ENCODE measurements around a stretch of chr22.

DNA sequence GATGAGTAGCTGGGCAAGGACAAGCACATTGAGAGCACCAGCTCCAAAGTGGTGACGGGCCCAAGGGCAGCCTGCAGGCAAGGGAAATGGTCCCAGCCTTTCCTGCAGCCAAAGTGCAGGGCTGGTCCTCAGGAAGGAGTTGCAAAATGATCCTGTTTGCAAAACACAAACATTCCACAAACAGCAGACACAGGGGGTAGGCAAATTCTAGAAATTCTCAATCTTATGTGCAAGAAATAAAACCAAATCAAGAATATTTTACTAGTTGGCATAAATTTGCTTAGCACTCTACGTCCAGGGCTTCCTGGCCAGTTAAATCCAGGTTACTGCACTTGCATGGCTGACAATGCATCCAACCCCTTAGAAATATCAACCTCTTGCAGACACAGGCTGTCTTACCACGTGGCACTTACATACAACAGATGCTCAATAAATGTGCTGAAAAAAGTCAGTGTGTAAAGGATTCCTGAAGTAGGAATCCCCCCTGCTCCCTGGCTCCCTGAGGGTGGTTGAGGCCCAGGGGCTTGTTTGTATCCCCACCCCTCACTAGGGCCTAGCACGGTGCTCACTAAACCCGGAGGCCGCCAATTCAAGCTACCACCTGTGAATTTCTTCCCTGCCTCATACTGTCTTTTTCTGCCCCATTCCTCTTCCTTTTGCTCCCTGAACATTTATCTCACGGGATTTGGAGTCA lies 32.1 kb downstream of the MICAL3 start:
- PRO-cap = no peak
- RRBS, 2 experiments = no CpG with 5 or more reads among the region's 7 CpGs

GRCh38 chr22:17999798-18000958 lies 24.2 kb downstream of the MICAL3 start:
- PRO-cap = no peak
- RRBS, 2 experiments = 1 to 3% methylated on average over 33 to 36 of the region's 57 CpGs

- PRO-cap = no peak
- RRBS, 2 experiments = no CpG with 5 or more reads among the region's 10 CpGs
Observed at GRCh38 chr22:18055824-18056721, 21.7 kb upstream of the PEX26 start.

DNA sequence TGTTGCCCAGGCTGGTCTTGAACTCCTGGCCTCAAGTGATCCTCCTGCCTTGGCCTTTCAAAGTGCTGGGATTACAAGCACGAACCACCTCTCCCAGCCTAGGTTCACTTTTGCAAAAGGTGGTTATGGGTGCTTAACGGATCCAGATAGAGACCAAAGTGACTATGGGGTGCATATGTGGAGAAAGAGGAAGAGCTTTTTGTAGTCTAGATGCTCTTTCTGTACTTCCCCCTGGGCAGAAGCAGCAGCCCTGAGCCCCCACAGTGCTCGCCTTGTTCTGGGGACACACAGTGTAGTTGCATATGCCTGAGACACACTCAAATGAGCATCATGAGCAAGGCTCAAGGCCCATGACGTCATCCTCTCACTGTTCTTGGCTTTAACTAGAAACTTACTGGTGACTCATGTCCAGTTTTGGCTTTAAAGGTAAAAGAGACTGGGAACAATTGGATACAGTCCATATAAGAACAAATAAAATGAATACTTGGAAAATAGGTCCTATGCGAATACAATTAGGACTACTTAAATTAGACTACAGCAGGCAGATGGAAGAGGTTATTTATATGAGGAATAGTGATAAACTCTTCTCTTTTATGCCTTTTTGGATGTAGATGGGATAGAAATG lies 20.2 kb upstream of the PEX26 start:
- PRO-cap = no peak
- RRBS, 2 experiments = no CpG with 5 or more reads among the region's 5 CpGs

GRCh38 chr22:18101429-18102326 lies 8.9 kb upstream of the TUBA8 start:
- PRO-cap = no peak
- RRBS, 2 experiments = no CpG with 5 or more reads among the region's 6 CpGs

GRCh38 chr22:18119608-18120188 lies 9.1 kb downstream of the TUBA8 start:
- PRO-cap = no peak
- RRBS, 2 experiments = no CpG with 5 or more reads among the region's 14 CpGs

DNA sequence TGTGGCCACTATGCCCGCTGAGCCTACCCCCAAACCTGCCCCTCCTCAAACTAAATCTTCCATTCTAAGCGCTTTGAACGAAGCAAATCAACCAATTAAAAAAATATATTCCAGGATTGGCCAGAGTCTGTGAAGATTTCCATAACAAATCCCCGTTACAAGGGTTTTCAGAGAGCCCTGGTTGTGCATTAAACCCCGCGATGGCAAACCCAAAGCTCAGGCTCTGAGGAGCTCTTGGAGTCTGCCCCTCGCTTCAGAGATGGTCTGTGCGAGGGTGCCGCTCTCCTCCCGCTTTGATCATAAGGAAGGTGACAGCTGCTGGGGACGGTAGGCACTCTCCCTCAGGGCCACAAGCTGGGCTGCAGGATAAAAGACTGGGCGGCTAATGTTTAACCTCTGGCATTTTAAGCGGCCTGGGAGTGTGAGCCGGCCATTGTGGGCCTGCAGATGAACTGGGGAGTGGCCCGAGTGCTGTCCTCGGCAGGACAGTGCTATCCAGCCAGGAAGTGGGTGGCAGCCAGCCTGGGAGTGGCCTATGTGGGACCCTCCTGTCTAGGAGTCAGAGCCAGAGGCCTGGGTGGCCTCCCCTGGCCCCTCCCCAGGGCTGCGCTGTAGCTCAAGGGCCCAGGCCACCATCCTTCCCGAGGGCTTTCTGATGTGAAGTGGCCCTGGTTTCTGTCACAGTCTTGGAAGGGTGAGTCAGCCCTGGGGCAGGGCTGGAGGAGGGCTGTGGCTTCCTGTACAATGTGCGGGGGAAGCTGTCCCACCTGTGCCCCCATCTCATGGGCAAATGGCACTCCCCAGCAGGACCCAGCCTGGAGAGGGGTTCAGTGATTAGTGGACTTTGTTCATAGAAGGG lies 58.6 kb upstream of the PRODH start:
- PRO-cap = no peak
- RRBS, 2 experiments = no CpG with 5 or more reads among the region's 19 CpGs

DNA sequence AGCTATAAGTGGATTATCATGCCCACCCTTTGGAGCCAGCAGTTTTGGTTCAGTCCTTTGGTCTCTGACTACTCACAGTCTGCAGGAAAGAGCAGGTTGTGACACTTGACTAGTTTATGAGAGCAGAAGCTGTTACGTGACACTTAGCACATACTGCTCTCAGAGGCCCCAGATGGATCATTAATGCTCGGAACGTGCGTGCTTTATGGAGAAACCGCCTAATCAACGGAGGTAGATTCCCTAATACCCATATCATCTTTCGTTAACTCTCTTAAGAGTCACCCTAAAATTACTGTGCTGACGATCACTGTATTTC lies 66.3 kb upstream of the PRODH start:
- PRO-cap = no peak
- RRBS, 2 experiments = no CpG with 5 or more reads among the region's 8 CpGs

DNA sequence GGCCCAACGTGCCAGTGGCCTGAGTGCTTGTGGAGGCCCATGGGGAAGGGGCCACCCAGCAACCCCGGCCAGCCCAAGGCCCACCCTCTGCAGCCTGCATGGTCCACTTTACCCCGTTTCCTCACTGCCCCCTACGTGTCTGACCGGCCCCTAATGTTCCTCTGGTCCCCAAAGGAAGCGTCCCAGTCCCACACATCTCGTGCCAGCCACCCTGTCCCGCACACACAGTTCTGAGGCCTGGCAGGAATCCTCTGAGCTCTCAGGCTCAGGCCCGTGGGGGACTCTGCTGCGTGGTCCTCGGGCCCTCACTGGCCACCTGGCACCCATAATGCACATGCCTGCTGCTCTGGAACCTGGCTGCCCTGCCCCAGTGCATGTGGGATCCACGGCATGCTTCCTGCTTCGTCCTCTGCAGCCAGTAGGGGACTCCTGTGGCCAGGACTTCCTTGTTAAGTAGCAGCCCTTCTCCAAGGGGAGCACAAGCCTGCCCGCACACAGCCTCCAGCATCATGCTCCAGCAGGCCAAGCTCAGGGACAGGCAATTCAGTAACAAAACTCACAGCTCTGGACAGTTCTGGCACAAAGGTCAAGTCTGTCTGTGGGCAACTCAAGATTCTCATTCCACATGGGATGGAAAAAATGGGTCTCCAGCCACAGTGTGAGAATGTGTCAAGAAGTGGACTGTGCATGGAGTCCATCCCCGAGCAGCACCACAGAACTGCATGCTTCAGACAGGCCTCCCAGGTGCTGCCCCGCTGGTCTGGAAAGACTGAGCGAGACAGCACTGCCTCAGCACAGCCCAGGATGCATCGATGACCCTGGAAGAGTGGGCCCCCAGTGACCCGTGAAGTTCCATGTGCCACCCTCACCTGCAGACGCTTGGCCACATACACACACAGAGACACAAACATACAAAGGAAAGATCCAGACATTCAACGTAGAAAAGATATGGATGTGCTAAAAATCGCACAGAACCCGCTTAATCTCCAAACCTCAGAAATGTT lies 85.2 kb downstream of the DGCR2 start:
- PRO-cap = no peak
- RRBS, 2 experiments = 87% methylated on average over 4 of the region's 23 CpGs; no CpG with 5 or more reads in 1 of the 2 experiments

DNA sequence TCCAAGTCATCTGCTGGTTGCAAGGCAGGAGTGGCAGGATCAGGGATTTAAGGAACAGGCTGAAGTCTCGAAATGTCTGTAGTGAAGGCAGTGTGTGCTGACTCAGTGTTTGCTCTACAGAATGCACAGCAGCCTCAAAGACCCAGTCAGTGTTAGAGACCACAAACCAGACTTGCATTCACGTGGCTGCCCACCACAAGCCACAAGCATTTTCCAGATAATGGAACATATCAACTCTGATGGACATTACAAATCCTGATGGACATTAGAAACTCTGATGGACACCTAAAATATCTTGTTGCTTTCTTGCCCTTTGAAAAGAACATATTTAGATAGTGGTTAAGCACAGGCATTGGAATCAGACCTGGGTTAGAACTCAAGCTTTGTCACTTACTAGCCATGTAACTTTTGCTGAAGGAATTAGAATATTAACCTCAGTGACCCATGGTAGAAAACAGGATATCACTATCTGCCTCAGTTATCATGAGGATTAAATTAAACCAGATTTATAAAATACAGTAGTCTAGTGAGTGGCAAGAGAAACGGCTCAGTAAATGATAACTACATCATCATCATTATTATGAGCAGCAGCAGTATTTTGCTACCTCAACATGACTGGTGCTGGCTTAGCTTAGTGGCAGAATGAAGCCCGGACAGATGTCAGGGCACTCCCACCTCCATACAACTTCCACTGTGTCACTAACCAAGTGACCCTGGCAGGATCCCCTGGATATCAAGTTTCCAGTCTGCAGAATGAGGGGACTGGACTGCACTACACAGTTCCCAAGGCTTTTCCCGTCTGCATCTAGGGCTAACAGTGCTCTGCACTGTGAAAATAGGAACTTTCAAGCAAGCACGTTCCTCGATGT lies 1.4 kb downstream of the CLTCL1 start:
- PRO-cap = bidirectional peak, plus-strand start at position 233 of the sequence, minus-strand start at position 127 of the sequence
- RRBS, 2 experiments = no CpG with 5 or more reads among the region's 7 CpGs

DNA sequence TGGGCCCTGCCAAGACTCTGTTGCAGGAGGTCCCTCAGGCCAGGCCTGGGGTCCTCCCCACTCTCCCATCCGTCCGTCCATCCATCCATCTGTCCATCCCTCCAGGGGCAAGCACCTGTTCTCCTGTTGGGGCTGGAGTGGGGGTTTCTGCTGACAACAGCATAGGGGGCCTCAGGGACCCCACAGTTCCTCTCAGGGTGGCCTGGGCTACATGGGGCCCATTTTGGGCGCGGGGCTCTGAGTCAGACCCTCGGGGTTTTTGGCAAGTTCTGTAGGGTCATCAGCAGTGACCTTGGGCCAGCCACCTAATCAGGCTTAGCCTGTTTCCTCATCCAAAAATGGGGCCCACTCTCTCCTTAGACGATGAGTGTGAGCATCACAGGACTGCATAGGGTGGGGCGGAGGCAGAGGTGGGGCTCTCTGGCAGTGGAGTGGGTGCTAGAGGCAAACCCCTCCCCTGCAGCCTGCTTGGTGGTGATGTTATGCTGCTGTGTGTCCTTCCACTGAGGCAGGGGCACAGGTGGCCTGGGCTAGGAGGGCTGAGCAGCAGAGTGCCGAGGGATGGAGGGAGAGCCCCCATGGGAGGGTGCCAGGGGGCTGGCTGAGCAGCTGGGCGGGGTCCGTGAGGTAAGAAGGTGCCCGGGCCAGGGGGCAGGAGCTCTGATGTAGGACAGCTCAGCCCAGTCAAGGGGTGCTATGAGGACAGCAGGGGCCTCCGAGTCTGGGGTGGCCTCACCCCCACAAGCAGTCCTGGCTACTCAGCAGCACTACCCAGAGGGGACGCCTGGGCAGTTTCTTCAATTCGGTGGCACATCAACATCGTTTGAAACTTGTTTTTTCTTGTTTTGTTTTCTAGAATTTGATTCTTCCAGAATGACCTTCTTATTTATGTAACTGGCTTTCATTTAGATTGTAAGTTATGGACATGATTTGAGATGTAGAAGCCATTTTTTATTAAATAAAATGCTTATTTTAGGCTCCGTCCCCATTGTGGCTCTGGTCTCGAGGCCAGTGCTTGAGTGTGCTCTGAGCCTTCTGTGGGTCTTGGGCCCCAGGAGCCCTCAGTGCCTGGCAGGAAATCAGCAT lies 4.2 kb downstream of the CLDN5 start:
- PRO-cap = no peak
- RRBS, 2 experiments = no CpG with 5 or more reads among the region's 17 CpGs

DNA sequence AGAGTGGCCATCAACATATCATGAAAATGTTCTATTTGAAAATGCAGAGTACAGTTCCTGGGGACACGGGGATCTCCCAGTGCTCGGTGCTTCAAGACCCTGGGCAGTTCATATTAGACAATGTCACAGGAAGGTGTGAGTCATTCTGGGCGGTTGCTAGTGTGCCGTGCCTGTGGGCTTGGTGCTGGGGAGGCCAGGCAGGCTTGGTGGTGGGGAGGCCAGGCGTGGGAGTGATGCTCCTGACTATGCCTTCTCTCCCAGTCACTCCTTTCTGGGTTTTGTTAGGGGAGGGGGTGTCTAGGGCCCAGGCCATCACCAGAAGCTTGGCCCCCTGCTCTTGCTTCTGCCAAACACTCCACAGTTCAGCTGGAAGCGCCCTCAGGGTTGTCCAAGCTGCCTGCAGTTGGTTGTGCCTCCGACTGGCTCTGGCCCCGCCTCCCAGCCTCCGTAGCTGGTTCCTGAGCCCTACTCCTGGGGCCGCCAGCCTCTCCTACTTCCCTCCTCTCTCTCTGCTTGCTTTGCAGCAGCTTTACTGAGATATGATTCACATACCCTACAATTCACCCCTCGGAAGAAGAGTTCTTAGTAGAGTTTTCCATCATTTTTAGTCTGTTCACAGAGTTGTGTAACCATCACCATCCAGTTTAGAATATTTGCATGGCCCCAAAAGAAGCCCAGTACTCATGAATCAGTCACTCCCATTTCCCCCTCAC lies 52.8 kb upstream of the CLDN5 start:
- PRO-cap = no peak
- RRBS, 2 experiments = no CpG with 5 or more reads among the region's 11 CpGs

DNA sequence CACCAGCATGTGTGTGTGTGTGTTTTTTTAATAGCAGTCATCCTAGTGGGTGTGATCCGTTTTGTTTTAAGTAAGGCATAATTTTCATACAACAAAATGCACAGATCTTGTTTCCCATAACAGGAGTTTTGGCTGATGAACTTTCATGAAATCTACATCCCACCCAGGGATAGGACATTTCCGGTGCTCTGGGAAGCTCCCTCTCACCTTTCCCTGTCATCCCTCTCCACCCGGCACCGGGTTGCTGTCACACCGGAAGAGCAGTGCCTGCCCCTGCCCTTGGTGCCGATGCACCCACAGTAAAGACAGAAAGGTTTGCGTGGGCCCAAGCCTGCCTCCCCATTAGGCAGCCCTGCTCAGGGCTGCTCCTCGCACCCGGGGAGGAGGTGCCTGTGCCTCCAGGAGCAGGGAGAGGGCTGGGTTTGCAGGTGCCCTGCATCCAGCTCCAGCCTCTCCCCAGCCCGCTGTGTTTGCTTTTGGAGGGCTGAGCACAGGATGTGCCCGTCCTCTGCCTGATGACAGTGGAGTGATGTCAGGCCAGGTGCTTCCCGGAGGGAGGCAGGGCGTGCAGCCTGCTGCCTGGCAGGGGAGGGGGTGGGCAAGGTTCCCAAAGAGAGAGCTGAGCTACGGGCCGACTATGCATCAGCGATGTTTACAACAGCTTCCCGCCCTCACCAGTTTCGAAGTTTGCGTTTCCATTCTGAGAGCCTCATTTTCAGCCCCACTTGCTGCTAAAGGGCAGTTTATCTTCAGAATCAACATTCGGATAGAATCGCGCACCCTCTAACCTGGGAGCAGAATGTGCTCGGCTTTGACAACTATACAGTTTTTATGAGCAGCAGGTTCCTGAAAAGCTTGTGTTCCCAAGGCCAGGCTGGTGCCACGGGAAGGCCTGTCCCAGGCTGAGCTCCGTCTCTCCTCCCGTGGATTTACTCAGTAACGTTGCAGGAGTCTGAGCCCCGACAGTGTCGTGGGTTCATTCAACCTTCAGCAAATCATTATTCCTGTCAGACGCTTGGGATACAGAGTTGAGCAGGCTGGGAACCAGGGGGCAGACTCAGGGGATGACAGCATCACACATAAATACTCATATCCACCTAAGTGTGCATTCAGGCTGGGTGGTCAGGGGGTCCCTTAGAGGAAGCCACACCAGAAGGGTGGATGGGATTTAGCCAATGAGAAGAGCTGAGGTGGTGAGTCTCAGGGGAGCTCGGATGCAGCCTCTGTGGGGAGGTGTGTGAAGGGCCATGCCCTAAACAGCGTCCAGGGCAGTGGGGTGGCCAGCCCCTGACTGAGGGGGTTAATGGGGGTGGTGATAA lies 83.3 kb upstream of the CLDN5 start:
- PRO-cap = no peak
- RRBS, 2 experiments = 47% methylated on average over 3 of the region's 32 CpGs; no CpG with 5 or more reads in 1 of the 2 experiments

- PRO-cap = no peak
- RRBS, 2 experiments = no CpG with 5 or more reads among the region's 7 CpGs
Observed at GRCh38 chr22:19619317-19619851, 94.9 kb upstream of the SEPTIN5 start.

DNA sequence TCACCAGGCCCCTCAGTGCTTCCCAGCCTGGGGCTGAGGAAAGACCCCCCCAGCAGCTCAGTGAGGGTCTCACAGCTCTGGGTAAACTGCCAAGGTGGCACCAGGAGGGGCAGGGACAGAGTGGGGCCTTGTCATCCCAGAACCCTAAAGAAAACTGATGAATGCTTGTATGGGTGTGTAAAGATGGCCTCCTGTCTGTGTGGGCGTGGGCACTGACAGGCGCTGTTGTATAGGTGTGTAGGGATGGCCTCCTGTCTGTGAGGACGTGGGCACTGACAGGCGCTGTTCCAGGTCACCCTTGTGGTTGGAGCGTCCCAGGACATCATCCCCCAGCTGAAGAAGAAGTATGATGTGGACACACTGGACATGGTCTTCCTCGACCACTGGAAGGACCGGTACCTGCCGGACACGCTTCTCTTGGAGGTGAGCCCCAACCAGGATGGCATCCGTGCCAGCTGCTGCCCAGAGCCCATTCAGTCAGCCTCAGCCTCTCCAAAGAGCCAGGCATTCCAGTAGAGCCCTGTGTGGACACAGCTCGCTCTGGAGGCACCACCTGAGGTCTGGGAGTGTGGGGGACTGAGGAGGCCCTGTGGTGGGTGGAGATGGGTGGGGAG lies 22.4 kb upstream of the TXNRD2 start:
- PRO-cap = no peak
- RRBS, 2 experiments = no CpG with 5 or more reads among the region's 11 CpGs

- PRO-cap = no peak
- RRBS, 2 experiments = no CpG with 5 or more reads among the region's 8 CpGs
Observed at GRCh38 chr22:19974571-19975111, 33.0 kb upstream of the TXNRD2 start.

DNA sequence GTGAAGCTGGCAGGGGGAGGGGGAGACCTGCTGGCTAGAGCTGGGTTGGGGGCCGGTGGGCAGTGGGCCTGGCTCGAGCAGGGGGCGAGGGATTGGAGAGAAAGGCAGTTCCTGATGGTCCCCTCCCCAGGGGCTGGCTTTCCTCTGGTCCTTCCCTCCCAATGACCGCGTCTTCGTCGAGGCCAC lies 12.0 kb downstream of the TANGO2 start:
- PRO-cap = unidirectional peak, plus-strand start at position 94 of the sequence
- RRBS, 2 experiments = no CpG with 5 or more reads among the region's 7 CpGs

DNA sequence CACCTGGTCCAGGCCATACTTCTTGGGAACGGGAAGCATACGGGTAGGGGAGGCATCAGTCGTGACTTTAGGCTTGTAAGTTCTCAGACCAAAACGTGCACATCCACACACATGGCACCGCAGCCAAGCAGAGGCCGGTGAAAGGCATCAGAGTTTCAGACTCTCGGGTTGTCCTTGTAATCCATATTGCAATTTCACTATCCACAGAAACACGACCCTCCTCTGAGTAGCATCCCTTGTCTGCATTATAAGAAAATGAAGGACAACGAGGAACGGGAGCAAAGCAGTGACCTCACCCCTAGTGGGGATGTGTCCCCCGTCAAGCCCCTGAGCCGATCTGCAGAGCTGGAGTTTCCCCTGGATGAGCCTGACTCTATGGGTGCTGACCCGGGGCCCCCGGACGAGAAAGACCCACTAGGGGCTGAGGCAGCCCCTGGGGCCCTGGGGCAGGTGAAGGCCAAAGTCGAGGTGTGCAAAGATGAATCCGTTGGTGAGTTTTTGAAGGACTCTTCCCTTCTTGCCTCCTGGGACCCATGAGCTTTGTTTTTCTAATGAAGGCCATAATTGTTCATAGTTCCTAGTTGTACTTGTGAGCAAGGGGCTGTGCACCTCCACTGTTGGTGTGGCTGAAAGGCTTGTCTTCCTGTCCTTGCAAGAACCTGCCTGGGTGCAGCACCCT lies 9.9 kb downstream of the DGCR8 start:
- PRO-cap = no peak
- RRBS, 2 experiments = no CpG with 5 or more reads among the region's 17 CpGs

GRCh38 chr22:20108347-20109380 lies 7.2 kb upstream of the RANBP1 start:
- PRO-cap = no peak
- RRBS, 2 experiments = no CpG with 5 or more reads among the region's 19 CpGs

DNA sequence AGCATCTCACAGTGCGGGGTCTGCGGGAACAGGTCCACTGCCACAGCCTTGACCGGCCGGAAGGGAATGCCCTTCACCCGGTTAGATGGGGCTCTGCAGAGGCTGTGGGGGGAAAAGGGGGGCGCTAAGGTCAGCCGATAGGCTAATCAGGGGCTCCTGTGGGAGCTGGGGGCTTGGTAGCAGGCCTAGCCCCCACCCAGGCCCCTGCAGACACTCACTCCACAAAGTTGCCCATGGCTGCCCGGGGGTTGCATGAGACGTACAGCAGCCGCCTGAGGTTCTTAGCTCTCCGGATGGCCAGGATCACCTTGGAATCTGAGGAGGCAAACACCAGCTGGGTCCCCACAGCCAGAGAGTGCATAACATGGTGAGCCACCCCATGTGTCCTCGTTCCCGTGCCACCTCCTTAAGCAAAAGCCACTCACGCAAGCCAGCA lies 3.2 kb upstream of the RANBP1 start:
- PRO-cap = no peak
- RRBS, 2 experiments = 92 to 95% methylated on average over 4 of the region's 14 CpGs

Measured in astrocyte (in vitro differentiated cells and primary cell).